Fibroblast of the aortic adventitia (primary cell): ENCODE measurements around a stretch of chr3.

GRCh38 chr3:42811193-42812153 is 2.2 kb downstream of the ACKR2 start:
- CAGE, long polyA plus RNA: no peak

DNA sequence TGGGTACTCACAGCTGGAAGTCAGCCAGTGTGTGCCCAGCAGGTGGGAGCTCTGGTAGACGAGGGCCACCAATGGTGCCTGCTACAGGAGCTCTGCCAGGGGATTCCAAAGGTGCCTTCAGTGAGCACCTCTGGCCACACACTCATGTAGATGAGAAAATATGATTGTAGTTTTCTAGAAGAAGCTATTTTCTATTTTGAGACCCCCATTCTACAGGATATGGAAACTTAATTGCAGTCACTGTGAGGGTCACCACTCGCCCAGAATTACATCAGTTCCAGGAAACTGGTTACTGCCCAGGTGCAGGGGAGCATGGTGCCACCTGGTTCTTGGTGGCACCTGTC is 31.1 kb downstream of the CYP8B1 start:
- CAGE, long polyA plus RNA: no peak

DNA sequence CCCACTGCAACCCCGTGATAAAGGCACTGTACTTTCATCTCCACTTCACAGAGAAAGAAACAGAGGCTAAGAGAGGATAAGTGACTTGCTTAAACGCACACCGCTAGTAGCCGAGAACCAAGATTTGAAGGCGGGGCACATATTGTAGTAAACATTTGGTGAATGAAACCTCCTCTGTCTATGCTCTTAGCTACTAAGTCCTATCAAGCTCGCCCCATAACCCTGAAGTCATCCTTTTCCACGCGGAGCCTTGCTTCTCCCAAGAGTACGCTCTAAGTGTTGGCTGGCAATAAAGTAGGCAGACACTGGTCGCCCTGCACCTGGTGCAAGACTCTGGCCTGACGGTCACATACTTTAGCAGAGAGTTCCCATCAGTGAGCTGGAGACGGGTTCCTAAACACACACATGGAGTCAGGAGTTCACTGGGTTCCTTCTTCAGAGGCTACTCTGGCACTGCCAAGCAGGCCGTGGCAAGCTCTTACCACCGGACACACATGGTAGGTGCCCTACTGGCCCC is 999 bp downstream of the POMGNT2 start:
- CAGE, long polyA plus RNA: no peak

DNA sequence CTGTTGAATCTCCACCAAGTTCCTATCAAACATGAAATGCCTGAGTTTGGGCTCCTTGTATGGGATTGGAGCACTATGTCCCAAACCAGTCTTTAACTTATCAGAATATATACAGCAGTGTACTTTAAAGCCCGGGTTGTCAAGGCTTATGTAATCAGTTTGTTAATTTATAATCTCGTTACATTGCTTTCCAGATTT is 1.2 kb downstream of the SNRK start:
- CAGE, long polyA plus RNA: no peak

DNA sequence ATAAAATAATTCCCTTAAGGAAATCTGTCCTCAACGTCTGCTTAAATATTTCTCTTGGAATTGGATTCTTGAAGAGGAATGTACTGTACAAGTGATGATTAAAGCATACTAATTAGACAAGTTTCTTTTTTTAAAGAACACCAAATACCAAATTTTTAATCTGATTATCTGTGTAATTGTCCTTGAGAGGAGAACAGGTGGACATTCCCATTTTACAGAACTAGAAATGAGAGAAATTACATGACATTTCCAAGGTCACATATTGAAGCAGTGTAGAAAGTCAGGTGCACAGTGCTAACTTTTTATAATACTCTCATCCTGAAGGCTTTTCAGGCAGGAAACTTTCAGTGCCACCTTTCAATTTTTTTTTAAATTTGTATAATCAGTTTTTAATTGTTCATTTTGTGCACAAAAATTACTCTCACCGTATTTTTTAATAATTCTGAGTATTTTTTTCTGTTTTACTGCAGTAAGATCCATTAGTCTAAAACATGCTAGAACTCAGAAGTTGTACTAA is 1.6 kb downstream of the SNRK start:
- CAGE, long polyA plus RNA: no peak

DNA sequence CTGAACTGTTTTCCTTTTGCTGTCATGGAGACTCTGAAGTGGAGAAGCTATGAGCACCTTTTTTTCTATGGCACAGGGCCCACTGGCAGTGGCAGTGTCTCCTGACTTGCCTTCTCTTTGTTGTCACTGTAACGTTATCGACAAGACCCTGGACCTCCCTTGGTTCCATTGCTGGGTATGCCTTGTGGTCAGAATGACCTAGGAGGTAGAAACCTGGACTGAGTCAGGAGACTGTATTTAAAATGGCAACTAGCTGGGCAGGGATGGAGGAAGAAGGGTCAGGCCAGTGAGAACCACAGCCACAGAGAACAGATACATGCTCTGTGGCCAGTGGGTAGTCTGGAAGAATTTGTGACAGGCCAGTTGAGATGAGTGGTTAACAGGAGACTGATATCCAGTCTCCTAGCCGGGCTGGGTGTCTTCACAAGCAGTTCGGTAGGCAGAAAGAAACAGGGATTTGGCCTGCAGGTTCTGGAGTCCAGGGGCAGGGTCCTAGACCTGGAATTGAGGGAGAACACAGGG is 58.9 kb downstream of the SNRK start:
- CAGE, long polyA plus RNA: no peak

- CAGE, long polyA plus RNA: no peak
Measured at GRCh38 chr3:43389688-43390625, 103.6 kb downstream of the SNRK start.

DNA sequence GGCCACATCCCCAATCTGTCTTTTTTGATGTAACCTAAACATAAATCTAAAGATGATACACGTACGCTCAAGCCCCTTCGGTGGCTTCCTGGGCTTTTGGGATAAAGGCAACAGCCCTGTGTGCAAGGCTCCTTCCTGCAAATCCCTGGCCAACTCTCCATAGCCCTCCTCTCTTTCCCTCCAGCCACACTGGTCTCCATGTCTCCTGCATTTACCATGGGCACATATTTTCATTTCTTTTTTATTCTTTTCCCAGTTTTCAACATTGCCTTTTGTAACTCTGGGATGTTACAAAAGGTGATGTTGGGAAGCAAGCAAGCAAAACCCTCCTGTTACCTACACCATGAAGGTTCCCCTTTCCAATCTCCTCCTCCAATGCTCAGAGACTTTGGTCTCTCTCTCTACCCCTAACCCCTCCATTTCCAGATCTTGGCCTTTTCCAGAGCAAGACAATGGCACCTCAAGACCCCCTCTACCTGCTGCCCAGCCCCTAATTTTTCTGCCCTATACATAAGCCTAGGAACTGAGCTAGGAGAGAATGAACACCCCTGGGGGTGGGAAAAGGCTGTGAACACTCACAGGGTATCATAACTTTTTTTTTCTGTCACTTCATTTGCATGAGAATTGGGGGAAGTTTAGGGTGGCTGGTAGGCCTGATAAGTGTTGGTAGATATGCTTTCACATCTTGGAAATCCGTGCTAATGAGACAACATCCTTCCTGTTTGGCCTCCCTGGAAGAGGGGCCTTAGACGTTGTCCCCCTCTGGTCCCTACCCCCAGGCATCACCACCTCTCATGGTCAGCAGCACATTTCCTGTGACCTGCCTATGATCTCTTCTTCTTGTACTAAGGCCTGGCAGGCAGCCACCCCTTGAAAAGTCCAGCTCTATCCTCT is 107.4 kb downstream of the SNRK start:
- CAGE, long polyA plus RNA: no peak

DNA sequence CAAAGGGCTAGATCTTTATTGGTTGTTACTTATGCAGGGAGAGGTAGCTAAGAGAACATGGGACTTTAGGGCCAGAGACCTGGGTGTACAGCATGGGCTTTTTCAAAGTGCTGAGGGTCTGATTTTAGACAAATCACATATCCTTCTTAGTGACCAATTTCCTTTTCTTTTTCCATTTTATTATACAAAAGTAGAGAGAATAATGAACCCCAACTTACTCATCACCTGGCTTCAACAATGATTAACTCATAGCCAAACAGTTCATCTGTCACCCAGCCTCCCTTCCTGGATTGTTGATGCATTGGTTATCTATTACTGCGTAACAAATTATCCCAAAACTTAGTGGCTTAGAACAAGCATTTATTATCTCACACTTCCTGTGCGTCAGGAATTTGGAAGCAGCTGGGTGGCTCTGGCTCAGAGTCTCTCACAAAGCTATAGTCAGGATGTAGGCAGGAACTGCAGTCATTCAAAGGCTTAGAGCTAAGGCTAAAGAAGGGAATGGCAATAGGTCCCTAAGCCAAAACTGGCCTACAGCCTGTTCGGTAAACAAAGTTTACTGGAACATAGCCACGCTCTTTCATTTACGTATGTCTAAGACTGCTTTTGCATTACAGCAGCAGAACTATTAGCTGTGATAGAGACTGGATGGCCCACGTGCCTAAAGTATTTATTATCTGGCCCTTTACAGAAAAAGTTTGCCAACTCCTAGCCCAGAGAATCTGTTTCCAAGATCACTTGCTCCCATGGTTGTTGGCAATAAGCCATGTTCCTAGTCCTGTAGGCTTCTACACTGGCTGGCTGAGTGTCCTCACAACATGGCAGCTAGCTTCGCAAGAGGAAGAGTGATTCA is 132.2 kb downstream of the SNRK start:
- CAGE, long polyA plus RNA: no peak

DNA sequence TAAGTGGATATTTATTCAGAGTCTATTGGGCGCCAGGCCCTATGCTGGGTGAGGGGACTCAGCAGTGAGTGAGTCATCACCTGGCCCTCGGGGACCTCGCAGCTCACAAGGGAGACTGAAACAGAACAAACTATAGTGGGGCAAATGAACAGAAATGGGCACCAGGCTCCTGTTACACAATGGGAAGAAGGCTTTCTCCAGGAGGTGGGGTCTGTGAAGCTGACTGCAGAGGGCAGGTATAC is 136.9 kb downstream of the SNRK start:
- CAGE, long polyA plus RNA: no peak

- CAGE, long polyA plus RNA: no peak
Measured at GRCh38 chr3:43490400-43491534, 131.0 kb downstream of the ANO10 start.

DNA sequence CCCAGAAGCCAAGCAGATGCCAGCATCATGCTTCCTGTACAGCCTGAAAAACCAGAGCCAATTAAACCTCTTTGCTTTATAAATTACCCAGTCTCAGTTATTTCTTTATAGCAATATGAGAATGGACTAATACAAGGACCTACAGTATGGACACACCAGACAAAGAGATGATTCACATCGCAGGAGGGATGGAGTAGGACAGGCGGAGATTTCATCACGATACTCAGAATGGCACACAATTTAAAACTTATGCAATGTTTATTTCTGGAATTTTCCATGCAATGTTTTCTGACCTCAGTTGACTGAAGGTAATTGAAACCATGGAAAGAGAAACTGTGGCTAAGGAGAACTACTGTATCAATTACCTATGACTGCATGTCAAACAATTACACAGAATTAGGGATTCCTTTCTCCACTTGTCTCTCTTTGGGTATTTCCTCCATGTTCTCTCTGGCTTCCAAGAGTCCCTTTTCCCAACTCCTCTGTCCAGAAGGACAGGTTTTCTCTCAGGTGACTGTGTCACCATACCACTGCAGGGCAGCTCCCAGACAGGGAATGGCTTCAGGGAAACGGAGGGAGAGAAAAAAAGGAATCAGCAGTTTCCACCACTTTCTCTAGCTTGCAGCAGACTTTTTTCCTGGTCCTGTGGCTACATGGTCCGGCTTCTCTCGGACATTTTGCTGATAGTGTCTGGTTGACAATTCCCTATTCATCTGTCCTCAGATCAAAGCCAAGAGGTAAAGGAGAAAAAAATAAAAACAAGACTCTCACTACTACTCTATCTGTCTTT is 3.0 kb upstream of the ANO10 start:
- CAGE, long polyA plus RNA: no peak

DNA sequence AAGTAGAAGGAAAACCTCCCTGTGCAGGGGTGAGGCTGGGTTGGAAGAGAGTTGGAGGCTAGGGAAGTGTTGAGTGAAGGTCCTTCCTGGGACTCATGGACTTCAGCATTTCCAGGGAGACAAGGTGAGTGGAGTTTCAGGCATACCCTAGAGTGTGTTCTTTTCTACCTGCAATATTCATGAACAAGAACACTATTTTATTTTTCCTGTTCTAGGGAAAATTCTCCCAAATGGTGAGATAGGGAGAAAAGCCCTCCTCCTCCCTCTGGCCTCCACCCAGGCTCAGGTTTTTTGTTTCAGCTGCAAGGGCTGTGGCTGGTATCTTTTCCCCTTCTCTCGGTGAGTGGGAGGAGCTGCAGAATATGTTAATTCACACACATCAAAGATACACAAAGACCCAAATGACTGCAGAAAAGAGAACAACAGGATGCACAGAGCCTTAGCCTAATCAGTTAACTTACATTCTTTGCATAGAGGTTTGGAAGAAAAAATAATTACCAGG is 64.7 kb downstream of the ABHD5 start:
- CAGE, long polyA plus RNA: no peak

DNA sequence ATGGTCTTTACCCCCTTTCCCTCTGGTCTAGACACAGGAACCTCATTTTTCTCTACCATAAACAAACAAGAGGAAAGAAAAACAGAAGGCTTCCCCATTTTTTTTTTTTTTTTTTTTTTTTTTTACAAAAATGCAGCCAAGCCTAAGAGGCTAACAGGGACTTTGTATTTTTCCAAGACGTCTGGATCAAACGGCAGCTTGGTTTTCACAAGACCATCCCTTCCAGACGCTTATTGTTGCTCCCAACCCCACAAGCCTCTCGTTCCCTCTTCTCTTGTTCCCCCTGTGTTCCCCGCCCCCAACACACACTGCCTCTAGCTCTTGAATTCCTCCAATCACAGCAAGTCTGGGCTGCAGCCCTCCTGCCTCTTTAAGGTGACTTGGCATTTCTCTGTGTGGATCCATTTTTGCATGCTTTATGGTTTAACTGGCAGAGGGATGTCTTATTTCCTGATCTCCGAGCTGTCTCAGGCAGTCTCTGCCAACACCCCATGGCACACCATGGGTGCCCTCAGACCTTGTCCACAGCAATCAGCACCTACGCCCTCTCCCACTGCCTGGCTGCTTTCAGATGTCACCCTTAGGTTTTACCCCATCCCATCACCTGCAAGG is 182.1 kb downstream of the ABHD5 start:
- CAGE, long polyA plus RNA: no peak

- CAGE, long polyA plus RNA: no peak
Measured at GRCh38 chr3:44339438-44339990, 948 bp downstream of the TCAIM start.

GRCh38 chr3:44412104-44413021 is 65.1 kb downstream of the ZNF445 start:
- CAGE, long polyA plus RNA: no peak

- CAGE, long polyA plus RNA: no peak
Measured at GRCh38 chr3:44510067-44510480, 32.6 kb upstream of the ZNF445 start.

GRCh38 chr3:44632213-44632865 is 7.5 kb downstream of the ZNF197 start:
- CAGE, long polyA plus RNA: no peak

DNA sequence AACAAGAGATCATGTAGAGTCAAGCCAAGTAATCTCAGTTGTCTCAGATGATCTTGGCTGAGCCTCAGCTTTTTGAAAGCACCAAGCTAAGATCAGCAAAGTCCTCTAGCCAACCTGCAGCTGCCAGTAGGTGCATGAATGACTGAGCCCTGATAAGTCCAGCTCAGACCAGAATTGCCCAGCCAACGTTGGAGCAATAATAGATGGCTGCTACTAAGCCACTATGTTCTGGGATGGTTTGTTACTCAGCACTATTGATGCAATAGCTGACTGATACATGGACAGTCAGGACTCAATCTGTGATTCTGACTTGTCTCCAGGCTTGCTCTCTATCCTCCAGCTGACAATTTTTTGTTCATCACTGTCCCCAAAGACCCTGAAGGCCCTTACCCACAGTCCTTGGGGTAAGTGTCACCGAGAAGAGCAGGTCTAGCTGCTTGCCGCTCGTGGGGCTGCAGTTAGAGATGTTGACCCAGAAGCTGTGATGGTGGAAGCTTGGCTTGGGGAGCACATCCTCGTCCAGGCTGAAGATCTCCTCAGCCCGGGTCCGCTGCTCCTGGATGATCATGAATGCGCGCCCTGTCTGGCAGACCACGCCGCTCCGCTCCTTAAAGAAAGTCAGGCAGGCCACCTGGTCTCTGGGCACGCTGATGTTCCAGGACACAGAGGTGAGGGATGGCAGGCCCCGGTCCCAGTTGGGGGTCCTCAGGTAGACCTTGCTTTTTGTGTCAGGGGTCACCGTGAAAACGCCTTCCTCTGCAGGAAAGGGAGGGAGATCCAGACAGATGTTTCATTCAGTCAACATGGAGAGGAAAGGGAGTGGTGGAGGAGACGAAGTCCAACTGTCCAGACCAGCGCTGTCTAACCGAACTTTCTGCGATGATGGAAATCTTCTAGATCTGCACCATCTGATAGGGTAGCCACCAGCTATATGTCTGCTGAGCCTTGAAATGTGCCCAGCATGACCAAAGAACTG is 55.1 kb downstream of the CDCP1 start:
- CAGE, long polyA plus RNA: no peak

DNA sequence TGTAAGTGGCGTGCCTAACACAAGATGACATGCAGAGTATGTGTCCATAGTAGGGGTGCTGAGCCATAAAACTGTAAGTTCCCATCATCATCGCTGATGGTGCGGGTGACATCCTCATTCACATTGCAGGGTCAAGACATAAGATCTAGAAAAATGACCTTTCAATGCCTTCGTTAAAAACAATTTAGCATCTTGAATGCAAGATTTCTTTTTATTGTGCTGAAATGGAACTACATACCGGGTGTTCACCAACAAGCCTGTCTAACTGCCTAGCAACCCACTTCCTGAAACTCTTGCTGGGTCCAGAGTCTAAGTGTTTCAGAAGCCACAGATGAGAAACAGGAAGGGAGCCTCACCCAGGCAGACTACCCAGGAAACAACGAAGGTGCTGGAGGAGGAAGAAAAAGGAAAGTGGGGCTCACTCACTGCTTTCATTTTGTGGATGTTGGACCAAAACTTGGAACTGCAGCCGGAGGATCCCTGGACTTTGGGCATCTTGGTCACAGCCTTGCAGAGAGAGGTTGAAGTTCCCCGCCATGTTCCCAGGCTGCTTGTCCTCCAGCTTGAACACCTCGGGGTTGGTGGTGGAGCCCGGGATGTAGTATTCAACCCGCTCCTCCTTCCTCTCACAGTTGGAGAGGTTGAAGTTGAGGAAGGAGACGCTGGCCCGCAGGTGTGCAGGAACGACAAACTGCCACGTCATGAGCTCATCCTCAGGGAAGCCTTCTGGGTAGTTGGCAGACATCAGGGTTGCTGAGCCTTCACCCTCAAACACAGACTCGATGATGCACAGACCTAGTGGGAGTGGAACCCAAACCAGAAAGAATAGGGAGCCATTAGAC is 35.9 kb downstream of the CDCP1 start:
- CAGE, long polyA plus RNA: no peak